Endothelial cell (in vitro differentiated cells): ENCODE results near the genes CHEK1, PATE3, RPUSD4 and DCPS.

DNA sequence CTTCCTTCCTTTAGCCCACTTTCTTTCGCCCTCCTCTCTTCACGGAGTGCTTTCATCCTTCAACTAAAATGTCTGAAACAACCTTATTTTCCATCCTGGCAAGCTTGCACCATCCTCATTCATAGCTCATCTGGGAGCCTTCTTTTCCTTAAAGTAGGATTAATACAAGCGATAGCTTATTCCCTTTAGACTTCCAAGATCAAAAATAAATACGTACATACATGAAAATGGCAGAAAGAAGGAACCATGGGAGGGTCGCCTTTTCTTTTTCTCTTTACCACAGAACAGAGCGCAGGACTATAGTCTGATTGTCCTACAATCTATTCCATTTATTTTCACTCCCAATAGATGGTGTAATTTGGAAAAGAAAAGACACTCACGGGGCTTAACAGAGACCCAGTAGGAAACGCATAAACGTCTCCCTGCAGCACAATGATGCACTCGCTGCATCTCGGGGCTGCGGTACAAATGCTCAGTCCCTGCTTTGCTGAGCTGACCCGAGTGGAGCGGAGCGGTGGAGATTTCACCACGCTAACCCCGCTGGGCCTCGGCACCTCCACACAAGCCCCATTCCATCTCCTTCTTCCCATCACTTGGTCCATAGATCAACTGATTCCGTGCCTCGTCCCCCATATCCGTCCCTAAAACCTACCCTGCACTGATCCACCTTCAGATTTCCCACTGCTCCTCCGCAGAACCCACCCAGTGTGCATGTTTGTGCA is 1.6 kb downstream of the FEZ1 start:
- PRO-cap = no peak

- PRO-cap = no peak
Observed at GRCh38 chr11:125564586-125564815, 4.8 kb upstream of the EI24 start.

GRCh38 chr11:125570699-125571371 is 1.6 kb downstream of the EI24 start:
- PRO-cap = no peak

DNA sequence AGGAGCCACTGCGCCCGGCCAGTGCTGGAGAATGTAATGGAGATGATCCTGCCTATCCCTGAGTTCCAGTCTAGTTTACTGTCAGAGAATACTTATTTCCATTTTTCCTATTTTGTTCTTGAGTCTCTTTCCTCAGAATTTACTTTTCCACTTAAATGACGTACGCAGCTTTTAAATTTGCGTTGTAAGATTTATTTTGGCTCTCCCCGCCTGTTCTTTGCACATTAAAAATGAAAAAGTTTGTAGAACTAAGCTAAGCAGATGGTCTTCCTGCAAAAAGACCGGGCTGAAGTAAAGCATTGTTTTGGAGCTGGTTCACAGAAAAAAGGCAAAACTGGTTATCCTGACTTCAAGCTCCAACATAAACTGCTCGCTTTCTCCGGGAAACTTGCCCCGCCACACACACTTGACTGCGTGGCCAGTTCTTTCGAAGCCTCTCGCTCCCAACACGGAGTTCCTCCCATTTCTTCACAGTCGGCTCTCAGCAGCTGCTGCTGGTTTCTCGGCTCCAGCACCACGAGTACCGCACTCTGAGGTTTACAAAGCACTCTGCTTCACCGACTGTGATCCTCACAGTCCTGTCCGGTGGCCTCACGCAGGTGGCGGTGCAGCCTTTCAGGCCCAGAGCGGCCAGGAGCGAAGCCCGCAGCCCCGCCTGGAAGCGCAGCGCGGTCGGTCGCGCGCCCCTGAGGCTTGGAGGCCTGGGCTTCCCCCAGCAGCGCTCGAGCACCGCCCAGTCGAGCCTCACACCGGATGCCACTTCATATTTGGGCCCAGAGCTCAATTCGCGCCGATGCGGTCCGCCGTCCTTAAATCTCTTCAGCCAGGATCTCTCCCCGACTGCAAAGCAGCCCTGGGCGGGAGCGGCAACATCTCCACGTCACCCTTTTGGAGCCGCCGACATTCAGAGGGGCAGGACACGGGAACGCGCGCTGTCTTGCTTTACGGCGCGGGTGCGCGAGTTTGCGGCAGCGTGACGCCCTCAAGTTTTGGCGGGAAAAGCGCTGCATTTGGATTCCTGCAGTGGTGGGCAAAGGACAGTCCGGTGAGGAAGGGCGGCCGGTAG is at the start of gene CHEK1:
Gene CHEK1 (plus strand): TSS at position 196 of the 1,066 bp plus-strand sequence.
- PRO-cap = unidirectional peak, plus-strand start at position 464 of the sequence; bidirectional peak, plus-strand start at position 573 of the sequence, minus-strand start at position 522 of the sequence; bidirectional peak, plus-strand start at position 1,010 of the sequence, minus-strand start at position 944 of the sequence

- PRO-cap = no peak
Observed at GRCh38 chr11:125787864-125788310, at the start of gene PATE3. Gene PATE3 (plus strand): TSS chr11:125788127.

DNA sequence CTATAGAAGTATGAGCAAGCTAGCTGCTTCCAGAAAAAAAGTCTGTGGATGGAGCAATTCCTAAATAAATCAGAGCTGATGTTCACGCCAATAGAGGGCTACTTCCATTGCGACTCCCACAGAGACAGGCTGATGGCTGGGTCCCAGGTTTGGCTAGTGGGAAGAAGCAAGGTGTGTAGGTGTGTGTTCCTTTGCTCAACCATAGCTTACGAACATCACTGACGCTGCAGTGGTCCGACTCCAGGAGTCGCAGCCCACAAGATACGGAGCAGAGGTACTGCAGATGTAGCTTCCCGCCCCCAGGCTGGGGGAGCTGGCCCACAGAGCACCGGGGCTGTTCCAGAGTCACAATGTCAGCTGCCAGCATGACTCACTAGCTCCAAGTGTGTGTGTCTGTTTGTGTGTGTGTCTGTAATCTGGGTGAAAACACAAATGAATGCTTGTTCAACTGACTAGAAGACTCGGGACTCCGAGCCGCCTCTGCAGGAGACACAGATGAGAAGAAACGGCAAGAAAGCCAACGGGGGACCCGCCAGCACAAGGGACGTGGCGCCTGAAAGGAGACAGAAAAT is 10.5 kb downstream of the VSIG10L2 start:
- PRO-cap = no peak

GRCh38 chr11:126049201-126049623 is 13.5 kb downstream of the CDON start:
- PRO-cap = no peak

GRCh38 chr11:126202290-126202769 is 9.1 kb downstream of the RPUSD4 start:
- PRO-cap = no peak

DNA sequence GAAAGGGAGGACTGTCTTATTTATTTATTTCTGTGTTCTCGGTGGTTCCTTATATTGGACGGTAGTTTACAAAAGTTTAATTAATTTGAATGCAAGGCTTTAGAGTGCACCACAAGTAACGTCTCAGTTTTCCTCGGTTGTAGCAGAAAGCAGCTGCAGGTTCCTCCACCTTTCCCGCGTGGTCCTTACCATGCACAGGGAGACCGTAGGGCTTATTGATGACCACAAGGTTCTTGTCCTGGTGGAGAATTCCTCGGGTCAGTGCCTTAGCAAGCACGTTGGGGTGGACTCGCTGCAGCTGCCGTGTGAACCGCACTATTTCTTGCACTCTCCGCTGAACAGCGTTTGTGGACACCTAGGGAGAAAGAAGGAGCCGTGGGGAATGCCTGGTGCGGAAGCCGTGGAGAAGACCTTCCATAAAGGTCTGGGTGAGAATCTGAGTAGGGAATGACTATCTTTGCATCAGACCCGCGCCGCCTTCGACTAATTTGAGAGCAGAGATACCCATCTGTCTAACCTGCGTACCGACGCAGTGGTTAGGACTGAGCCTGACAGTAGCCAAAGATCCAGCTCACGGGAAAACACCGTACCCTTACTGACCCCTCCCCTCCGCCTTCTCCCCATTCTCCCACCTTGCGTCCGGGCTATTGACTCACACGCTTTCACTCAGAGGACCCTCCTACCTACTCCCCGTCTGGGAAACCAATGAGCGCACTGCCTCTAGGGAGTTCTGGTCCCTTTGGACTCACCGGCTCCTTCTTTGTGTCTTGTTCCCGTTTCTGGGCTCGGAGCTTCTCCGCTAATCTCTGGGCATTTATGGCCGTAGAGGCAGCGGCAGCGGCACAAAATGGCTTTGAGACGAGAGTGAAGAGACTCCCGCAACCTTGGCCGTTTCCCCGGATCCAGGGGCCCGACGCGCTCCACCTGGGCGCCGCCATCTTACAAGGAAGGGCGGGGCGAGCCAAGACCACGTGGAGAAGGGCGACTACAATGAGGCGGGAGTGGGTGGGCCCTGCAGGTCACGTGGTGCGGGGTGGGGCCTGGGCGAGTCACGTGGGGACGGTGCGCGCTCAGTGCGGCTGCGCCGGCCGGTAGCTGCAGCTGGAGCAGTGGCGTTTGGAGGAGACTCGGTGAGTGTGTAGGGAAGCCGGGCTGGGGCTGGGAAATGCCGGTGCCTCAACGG is at the start of gene RPUSD4:
Gene RPUSD4 (minus strand): TSS at position 950 of the 1,183 bp plus-strand sequence.
- PRO-cap = unidirectional peak, plus-strand start at position 554 of the sequence; bidirectional peak, plus-strand start at position 705 of the sequence, minus-strand start at position 707 of the sequence; bidirectional peak, plus-strand start at position 1,106 of the sequence, minus-strand start at position 943 of the sequence

DNA sequence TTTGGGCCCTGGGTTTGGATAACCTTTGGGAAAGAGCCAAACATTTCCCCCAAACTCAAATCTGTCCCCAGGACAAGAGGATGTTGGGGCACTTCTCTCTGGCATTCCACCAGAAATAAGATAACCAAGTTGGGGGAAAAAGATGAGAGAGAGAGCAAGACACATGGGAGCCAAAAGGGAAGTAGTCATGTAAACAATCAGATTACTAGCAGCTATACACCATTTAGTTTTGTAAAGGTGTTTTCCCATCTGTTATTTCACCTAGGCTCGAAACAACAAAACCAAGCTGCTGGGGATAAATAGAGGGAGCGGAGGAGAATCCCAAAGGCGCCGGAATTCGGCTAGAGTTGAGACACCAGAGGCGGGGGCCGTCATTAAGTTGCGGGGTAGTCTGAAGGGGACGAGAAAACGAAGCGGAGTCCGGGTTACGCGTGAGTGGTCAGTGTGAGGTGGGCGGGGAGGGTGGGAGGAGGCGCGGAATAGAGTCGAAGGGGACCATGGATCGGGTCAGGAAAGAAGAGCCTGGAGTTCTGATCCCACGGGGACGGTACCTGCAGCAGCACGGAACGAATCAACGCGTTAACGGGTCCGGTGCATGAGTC is 457 bp downstream of the SRPRA start:
- PRO-cap = bidirectional peak, plus-strand start at position 477 of the sequence, minus-strand start at position 420 of the sequence

GRCh38 chr11:126303593-126304672 is at the start of gene DCPS:
Gene DCPS (plus strand): TSS chr11:126304060.
- PRO-cap = bidirectional peak, plus-strand start at chr11:126304108, minus-strand start at chr11:126303973

DNA sequence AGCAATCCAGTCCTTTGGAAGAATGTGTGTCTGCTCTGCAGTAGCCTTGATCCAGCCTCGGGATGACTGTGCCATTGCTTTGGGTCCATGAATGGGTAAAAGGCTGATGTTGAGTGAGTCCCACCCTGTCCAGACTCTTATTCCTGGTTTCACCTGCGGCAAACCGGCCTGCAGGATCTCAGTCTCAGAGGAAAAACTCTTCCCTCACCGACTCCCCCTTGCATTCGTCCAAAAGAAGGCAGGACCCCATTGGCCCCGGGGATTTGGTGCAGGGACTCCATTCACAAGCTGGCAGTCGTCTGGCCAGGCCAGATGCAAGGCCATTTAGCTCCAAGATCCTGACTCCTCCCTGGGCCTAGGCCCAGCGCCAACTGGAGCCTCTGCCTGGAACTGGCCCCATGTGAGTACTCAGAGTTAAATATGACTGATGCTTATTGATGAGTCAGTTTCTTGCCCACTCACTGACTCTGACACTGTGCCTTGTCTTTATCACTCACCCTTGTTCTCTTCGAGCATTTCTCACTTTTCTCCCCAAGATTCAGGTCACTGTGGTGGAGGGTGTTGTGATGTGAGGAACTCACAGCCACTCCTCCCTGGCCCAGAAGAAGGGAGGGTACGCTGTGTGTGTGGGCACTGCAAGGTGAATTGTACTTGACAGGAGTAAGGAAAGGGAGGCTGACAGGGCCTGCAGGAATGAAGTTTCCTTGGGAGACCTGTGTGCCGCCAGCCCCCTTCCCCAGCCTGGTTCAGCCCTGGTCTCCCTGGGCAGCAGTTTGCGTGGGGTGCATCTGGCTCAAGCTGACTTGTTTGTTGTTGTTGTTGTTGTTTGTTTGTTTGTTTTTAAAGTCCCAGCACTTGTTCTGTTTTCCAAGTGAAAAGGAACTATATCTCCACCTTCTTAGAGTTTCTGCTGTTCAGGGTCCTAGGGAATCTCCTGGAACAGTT is 23.3 kb upstream of the ST3GAL4 start:
- PRO-cap = no peak

GRCh38 chr11:126336139-126336477 is 19.4 kb upstream of the ST3GAL4 start:
- PRO-cap = bidirectional peak, plus-strand start at chr11:126336195, minus-strand start at chr11:126336297

DNA sequence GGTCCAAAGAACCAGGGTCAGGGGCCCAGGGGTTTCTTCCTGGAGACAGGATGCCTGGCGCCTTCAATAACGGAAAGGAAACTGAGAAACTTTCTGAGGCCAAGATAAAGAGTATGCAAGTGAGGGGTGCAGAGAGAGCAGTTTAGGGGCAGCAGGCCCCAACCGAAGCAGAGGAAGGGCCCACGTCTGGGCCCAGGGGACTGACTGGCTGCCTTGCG is 557 bp upstream of the ST3GAL4 start:
- PRO-cap = bidirectional peak, plus-strand start at position 140 of the sequence, minus-strand start at position 83 of the sequence

GRCh38 chr11:126365888-126366839 is 10.7 kb downstream of the ST3GAL4 start:
- PRO-cap = no peak

- PRO-cap = no peak
Observed at GRCh38 chr11:126366840-126367481, 11.5 kb downstream of the ST3GAL4 start.

GRCh38 chr11:126432339-126433133 is 77.0 kb downstream of the ST3GAL4 start:
- PRO-cap = no peak

DNA sequence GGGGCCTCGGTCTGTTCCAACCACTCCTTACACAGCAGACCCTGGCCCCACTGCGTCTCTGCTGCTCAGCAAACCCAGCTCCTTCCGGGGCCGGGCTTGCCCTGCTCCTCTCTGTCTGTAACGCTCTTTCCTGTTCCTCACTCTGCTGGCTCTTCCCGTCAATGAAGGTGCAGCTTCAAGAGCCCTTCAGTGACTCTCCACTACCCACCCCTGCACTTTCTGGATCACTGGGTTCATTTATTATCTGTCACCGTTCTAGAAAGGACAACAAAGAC is 122.5 kb downstream of the ST3GAL4 start:
- PRO-cap = no peak

DNA sequence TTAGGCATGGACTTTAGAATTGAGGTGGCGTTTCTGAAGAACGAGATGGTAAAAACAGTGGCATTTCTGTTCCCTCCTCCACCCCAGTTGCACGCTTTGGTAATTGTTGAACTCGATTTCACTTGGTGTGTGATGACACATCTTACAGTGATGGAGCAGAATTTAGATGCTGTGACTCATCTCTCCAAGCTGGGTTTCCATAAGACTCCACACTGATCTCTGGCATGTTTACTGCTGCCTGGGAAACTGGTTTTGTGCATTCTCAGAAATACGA is 82.8 kb downstream of the KIRREL3 start:
- PRO-cap = no peak

- PRO-cap = no peak
Observed at GRCh38 chr11:127362828-127363395, 362.3 kb upstream of the KIRREL3 start.